NT2/D1 (cell line): ENCODE data around the gene MFSD4A.

DNA sequence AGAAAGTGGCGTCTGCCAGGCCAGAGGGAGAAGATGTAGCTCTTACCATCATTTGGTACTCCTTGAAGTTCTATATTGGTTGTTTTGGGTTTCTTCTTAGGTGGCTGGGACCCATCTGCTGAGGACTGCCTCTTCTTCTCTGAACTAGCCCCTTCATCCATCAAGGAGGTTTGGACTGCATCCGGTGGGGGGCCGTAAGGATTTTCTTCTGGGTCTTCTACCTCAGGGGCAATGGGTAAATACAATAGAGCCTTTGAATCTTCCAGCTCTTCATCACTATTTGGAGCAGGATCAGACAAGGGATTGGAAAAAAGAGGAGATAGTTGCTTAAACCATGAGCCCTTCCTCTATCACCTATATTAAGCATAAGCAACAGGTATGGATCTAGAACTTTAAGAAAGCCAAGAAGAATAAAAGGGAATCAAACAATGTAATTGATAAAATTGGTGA lies 12.4 kb upstream of the TMEM81 start:
- RRBS, 2 experiments = no CpG with 5 or more reads among the region's 3 CpGs

- RRBS, 2 experiments = under 1 to 1% methylated on average over 4 to 7 of the region's 26 CpGs
These were observed 523 bp upstream of the RBBP5 start for GRCh38 chr1:205122165-205122837.

DNA sequence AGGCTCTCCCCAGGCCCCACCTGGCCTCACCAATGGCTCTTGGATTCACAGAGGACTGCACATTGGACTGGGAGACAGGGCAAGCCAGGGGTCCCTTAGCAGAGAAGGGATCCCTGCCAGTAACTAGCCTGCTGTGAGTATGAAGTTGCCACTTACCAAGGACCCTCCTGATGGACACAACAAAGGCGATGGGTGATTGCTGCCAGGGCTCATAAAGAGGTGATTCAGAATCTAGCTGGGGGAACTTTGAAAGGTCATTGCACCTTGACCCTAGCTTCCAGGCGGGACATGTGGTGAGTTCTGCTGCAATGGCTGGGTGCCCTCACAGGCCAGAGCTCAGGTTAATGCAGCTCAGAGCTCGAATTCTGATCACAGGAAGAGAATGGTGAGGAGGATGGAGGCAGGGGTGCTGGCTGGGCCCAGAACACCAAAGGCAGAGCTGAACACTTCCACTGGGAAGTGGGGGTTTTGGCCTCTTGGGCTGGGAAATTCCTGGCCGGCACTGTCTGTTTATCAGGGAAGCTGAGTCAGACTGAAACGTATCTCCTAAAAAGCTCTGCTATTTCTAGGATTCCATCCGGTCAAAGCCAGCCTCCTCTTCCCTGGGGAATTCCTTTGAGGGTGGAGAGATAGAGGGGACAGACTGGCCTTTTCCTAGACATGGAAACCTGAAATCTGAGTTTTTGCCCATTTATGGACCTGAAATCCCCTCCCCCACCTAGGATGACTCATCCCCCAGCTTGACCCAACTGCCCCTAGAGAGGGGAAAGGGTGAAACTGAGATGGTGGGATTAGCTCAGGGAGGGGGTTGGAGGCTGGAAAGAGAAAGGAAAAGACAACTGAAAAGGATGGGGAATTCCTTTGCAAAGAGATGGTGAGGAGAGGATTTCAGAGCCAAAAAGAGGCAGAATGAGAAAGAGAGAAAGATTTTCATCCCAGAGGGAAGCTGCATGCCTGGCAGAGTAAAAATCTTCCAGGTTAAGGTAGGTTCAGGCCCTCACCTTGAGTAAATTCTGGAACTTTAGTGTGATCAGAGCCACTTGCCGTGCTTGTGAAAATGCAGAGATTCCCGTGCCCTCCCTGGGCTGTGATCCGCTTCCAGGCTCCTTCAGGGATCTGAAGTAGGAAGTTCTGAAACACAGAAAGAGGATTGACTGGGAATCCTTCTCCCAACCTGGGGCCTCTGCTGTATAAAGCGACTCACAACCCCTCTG lies 27.1 kb downstream of the NUAK2 start:
- RRBS, 2 experiments = no CpG with 5 or more reads among the region's 10 CpGs

DNA sequence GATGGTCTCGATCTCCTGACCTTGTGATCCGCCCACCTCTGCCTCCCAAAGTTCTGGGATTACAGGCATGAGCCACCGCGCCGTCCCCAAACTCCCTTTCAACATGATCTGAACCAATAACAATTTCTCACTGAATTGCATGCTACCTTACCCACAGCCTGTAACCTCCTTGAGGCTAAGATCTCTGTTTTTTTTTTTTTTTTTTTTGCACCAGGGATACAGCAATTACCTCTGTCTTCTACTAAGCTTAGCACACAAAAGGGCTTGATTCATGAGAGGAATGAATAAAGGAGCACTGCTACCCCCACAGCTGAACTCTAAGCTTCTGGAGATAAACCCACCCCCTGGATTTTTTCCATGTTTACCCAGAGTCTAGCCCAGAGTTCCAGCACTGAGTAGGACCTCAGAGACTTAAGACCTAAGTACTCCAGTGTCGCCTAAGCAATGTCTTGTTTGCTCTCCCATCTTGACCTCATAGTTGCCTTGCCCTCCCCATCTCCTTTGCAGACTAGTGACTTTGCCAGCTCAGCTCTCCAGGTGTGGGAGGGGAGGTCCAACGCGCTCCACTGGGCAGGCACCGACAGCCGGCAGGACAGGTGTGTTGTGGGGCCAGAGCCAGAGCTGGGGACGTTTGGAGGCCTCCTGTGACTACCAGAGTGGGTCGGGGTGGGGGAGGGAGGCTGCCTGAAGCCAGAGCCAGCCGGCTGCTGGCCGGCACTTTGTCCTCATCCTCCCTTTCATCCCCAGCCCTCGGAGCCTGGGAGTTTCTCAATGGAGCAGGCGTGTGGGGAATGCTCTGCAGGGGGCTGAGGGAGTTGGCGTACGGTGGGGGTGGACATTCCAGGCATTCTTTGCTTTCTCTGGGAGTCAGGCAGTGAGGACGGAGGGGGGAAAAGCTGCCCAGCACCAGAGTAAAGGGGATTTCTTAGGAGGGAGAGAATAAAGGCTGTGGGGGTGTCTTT lies 20.5 kb downstream of the NUAK2 start:
- RRBS, 2 experiments = 0% methylated on average over 2 of the region's 19 CpGs; no CpG with 5 or more reads in 1 of the 2 experiments

- RRBS, 2 experiments = no CpG with 5 or more reads among the region's 5 CpGs
These were observed 8.4 kb downstream of the NUAK2 start for GRCh38 chr1:205313269-205313507.

DNA sequence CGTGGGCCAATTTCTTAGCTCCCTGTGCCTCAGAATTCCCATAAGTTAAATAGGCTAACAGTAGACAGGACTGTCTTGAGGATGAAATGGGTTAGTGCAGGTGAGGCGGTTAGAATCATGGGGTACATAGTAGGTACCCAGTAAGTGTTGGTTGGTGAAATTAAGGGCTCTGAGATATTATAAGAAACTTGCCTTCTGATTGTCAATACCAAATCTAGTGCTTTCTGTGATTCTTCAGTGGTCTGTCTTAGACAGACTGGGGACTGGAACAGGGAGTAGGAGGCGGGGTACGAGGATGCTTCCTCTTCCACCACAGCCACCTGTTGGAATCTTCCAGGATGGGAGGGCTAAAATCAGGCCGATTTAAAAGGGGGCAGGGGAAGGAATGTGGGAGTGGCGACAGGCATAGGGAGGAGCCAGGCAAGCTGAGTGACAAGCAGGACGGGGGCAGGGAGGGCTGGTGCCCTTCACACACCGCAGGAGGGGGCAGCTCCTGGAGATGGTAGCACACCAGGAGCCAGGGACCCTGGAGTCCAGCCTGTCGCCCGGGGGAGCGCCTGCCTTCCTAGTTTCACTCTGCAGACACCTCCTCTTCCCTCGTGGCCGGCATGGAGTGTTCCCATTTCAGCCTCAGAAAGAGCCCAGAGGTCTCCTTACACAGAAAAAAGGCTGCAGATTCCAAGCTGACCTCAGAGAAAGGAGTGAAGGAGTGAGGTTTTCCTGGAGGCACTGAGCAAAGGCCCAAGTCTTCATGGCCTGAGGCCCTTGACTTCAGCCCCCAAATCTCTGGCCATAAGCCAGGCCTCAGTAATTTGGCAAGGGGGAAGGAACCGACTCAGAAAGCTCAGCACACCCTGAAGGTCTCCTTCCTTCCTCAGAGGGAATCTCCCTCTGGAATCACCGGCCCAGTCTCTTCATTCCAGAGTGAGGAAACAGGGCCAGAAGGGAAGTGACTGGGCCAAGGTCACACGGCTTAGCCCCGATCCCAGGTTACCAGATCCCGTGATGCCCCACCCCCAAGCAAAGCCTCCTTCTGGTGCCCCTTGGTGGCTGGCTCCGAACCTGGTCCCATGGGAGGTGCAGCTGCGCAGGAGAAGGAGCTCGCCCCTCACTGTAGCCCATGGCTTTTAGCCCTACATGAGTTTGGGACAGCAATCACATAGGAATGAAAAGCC lies 8.3 kb downstream of the BLACAT1 start:
- RRBS, 2 experiments = 3 to 13% methylated on average over 2 of the region's 21 CpGs

DNA sequence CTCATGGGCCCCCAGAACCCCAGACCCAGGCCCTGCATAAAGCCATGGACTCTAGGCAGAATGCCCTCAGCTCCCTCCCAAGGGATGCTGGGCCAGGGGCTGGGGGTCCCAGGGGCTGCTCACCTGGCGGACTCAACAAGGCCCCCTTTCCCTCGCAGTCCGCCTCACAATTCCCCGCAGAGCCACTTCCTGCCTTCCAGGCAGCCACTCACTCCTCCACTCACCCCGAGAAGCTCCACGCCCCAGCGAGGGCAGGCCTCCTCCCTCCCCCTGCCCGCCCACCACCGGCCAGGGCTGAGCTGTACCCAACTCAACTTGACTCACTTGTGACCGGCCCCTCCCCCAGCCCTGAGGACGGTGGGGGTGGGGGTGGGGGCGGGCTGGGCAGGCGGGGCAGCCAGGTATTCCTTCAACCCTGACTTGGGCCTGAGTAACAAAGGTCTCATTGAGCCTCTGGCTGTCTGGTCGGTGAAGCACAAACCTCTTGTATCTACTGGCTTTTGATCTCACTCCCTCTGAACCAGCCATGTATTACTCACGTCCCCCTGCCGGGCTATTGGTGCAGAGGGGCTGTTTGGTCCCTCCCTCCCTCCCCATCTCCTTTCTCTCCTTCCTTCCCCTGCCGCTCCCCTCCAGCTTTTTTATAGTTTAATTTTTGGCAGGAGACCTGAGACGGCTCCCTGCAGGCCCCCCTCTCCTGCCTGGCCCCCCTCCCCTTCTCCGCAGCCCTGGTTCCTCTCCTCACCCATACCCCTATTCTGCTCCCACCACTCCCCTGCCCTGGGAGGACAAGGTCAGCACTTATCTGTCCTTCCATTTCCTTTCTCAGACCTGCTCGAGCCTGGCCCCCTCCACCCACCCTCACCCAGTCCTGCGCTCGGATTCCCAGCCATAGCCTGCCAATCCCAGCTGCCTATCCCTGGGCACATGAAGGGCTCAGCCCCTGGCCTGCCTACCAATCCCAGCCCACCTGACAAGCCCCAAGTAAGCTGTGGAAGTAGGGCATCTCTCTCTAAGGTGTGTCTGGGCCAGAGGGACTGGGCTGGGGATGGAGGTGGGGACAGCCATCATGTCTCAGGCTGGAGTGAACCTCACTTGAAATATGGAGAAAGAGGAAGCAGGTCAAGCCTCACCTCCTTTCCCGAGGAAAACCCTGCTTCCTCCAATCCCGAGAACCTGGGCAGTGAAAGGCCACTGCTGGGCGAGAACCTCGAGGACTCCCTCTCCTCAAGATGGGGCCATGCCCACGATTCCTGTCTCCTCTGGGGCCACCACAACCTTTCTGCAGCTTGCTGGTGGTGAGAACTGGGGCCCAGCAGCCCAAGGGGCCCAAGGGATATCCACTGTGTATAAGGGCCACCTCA lies 5.6 kb downstream of the BLACAT1 start:
- RRBS, 2 experiments = 0% methylated on average over 1 of the region's 27 CpGs; no CpG with 5 or more reads in 1 of the 2 experiments

GRCh38 chr1:205505030-205505654 lies 673 bp downstream of the CDK18 start:
- RRBS, 2 experiments = 1 to 2% methylated on average over 5 of the region's 17 CpGs

DNA sequence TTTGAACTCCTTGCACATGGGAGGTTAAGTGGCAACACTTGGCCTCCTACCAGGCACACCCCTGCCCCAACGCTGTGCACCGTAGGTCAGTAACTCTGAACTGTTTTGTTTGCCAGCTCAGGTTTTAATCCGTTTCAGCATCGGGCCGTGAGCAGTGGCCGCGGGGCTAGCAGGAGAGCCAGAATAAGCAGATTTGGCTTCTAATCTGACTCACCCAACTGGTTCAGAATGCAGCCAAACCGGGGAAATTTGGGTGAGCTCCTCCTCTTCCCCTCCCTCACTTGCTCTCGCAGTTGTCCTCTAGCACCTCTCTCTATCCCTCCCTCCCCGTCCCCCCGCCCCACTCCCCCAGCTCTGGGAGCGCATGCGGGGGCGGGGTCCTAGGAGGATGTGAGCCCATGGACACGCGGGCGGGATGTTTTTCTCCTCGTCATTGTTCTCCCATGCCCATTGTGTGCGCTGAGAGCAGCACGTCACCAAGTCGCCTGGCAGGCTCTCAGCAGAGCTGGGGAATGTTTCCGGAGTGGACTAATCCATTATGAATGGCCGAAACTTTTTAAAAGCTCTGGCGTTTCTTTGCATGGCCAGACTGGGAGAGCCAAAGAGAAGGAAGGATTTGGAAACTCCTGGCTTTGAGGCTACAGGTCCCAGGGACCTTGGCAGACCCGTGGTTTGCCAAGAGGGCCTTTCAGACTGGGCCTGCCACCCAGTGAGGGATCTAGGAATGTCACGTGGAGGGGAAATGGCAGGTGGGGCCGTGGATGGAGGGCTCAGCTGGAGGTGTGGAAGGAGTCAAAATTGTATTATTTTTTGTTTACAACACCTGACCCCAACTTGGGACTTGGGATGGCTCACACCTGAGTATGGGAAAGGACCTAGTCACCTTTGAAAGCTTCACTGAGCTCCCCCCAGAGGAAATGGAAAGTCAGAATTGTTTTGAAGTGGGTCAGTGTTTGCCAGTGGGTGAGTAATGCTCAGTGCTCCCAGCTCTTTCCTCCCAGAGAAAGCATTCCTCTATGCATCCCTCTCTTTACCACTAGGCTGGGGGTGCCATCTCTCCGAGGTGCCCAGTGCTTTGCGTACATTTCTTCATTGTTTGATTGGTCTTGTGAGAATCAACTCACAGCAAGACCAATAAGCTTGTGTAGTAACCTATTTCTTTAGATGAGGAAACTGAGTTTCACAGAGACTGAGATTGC lies 25.2 kb upstream of the MFSD4A start:
- RRBS, 2 experiments = no CpG with 5 or more reads among the region's 29 CpGs

DNA sequence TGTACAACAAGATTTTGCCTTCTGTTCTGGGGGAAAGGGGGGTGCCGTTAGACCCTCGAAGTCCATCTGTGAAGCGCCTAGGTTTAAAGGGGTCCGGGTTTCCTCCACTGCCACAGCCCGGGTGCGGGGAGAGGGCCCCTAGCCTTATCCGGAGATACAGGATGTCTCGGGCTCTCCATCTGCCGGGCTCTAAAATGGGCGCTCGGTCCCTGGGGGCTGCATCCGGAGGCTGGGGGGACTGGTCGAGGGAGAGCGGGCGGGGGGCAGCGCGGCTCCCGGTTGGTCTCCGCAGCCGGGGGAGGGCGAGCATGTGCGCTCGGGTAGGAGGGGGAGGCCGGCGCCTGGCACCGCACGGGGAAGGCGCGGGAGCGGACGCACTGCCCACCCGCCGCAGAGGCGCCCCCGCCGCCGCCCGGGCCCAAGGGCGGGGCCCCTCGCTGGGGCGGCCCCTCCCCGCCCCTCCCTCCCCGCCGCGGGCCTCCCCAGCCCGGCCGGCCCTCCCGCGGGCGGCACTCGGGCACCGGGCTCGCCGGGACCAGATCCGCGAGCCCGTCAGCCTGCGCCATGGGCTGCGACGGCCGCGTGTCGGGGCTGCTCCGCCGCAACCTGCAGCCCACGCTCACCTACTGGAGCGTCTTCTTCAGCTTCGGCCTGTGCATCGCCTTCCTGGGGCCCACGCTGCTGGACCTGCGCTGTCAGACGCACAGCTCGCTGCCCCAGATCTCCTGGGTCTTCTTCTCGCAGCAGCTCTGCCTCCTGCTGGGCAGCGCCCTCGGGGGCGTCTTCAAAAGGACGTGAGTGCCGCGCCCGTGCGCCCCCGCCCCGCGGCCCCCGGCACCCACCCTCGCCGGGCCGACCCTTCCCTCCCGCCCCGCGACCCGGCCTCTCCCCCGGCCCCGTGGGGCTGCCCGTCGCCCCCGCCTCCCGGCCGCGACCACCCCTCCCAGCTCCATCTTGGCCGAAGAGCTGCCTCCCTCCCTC lies at the start of gene MFSD4A:
TSS of gene MFSD4A (plus strand) at position 509 of the 981 bp plus-strand sequence.
- RRBS, 2 experiments = 8 to 19% methylated on average over 35 of the region's 102 CpGs

- RRBS, 2 experiments = no CpG with 5 or more reads among the region's 6 CpGs
These were observed 29.9 kb downstream of the MFSD4A start for GRCh38 chr1:205598691-205599131.

DNA sequence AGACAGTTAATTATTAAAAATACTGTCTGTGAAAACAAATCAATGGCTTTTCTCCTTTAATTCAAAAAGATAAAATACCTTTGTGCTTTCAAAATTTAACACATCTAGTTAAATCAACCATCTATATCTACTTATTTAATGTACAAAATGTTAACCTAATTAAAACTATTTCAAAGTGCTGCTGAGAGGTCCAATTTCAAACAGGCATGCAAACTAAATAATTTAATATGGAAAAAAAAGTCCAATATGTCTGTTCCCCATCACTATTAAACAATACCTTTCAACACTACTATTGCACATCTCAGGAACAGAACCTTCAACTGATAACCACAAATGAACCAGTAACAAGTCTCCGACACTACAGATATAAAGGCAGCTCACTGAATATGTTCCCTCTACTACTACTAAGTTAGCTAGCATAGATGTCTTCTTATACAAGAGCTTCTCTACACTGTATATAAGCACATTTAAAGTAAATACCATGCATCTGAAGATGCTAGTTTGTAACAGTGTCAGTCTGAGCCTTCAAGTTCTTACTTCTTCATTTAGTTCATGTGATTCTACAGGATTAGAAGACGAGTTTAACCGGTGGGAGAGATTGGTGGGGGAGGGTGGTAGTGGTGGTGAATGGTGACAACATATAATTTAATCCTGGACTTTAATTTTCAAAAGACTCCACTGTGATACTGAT lies 17.4 kb downstream of the ELK4 start:
- RRBS, 2 experiments = no CpG with 5 or more reads among the region's 3 CpGs

DNA sequence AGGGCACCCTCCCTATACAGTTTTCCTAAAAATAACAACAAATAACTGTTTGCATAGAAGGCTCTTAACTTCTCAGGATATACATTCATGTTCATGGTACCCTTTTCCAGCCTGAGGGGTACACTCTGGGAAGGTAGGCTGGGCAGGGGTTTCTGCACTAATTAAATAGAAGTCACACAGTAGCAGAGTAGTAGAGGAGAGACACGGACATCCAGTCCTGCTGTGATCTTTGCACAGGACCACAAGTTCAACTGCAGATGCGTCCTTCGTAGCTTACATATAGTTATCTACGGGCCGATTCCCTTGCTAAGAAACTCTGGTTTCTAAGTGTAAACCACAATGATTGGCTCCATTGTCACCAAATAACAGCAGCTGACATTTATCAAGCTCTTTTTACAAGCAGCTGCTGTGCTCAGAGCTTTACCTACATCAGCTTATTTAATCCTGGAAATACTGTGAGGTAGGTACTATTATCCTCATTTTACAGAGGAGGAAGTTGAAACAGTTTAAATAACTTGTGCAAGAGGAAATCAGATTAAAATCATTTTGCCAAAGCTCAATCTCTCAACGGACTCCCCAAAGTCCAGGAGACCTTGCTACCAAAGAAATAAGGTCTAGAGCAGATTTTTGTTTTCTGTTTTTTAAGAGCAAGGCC lies 3.1 kb downstream of the SLC45A3 start:
- RRBS, 2 experiments = no CpG with 5 or more reads among the region's 6 CpGs

DNA sequence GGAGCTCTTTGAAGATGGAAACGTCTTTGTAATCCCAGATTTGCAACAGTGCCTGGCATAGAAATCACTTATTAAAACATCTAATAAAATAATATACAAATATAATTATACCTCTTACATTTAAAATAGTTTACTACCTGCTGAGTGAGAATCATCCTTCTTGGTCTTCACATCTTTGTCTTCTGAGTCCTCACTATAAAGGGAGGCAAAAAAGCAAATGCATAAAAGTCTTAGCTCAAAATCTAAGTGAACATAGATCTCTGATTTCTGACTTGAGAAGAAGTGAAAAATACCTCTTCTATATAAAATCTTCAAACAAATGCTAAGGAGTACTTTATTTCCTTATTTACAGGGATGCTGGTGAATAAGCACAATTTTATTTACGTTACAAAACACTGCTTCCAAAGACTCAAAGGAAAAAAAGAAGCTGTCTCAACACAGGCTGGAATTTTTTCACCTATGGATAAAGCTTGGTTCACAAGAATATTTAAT lies 26.1 kb downstream of the NUCKS1 start:
- RRBS, 2 experiments = no CpG with 5 or more reads among the region's 2 CpGs

- RRBS, 2 experiments = no CpG with 5 or more reads among the region's 5 CpGs
These were observed 15.9 kb downstream of the NUCKS1 start for GRCh38 chr1:205733841-205734653.

- RRBS, 2 experiments = no CpG with 5 or more reads among the region's 12 CpGs
These were observed 19.3 kb downstream of the RAB7B start for GRCh38 chr1:205983706-205984415.

DNA sequence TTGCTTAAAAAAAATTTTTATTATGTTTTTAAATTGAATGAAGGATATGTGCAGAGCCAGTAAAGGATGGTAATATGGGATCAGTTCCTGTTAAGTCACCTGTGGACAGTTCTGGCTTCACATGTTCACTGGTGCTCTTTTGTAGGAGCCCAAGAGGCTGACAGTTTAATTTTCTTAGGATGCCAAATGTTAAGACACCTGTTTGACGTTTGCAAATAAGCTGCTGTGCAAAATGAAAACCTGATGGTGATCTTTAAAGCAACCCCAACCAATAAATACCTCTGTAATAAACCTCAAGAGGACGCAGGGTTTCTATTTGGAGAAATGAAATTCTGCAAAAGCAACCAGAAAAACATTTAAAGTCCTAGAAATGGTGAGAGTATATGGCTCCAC lies 5.8 kb upstream of the RHEX start:
- RRBS, 2 experiments = no CpG with 5 or more reads among the region's 2 CpGs

GRCh38 chr1:206083256-206083656 lies 30.3 kb downstream of the RHEX start:
- RRBS, 2 experiments = no CpG with 5 or more reads among the region's 7 CpGs

- RRBS, 2 experiments = 3 to 5% methylated on average over 20 of the region's 65 CpGs
These were observed 468 bp downstream of the RASSF5 start for GRCh38 chr1:206507647-206508351.

DNA sequence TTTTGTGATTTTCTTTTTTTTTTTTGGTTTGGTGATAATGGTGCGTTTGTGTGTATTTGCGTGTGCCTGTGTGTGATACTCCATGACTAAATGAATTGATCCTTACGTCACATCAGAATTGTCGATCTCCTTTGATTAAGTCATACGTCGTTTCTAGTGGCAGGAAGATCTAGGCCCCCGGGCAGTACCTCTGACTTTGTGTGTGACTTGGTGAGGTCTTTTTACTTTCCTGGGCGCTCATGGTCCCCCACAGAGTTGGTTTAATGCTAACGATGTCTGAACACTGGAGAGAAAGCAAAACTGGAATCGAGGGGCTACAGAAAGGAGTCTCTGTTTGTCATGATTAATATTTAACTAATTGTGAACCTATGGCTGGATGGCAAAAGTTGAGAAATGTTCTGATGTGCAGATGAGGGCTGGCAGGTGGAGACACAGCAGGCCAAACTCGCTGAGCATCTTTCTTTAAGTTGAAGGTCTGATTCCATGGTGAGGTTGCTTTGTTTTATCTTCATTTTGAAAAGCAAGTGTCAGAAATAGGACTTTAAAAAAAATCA lies 2.5 kb downstream of the RASSF5 start:
- RRBS, 2 experiments = no CpG with 5 or more reads among the region's 11 CpGs